ENCODE data around the genes ZFPM1, CYBA and MVD.

DNA sequence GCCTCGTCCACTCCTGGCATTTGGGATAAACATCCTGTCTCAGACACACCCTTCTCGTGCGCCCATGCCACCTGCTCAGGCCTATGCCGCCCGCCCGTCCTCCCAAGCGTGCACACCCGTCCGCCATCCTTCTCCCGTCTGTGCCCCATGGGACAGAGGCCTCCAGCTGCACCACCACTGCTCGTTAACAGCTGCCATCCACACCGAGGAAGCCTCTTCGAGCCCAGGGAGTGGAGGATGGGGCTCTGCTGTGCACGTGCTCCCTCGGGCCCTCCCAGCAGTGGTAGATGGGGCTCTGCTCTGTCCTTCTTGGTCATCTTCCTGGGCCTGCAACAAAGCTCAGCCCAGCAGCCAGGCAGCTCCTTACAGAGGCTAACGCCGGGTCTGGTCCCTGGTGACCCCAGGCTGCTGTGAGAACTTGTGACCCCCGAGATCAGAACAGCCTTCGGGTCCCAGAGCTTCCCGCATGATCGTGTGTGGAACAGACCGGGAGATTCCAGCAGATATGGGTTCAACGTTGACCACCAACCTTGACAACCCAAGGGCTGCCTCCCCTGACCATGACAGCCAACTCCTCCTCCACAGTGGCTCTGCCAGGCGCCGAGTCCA is 64.0 kb downstream of the KLHDC4 start:
- PRO-cap, 2 experiments = no peak in any of the 2 experiments

- PRO-cap, 2 experiments = no peak in any of the 2 experiments
These were observed 38.3 kb downstream of the SLC7A5 start for GRCh38 chr16:87830835-87831654.

- PRO-cap, 2 experiments = no peak in any of the 2 experiments
These were observed 23.2 kb downstream of the SLC7A5 start for GRCh38 chr16:87845796-87846872.

DNA sequence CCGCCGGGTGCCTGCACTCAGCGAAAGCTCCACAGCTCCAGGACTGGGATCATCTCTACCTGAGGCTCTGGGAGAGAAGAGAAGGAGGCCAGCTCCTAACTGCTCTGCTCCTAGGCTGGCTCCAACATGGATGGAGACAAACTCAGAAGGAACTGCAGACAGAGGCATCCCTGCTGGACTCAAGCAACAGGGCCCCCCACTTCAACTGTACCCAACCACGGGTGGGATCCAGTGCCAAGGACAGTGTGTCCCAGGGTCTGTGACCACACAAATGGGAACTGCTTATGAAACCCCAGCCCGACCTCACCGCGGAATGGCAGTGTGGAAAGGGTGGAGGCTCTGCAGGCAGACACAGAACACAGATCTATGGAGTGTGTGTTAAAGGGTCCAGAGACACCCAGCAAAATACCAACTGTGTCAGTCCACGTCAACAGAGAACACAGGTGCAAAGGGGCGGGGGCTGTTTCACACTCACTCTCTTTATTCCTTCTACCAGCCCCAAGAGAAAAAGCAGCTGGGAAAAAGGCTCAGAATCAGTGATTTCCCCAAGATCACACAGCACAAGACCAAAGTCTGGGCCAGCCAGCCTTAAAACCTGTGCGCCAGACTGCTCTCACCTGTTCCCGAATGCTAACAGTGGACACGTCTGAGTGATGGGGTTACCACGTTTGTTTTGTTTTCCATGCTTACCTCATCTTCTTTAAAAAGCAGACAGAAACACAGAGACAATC is 18.6 kb downstream of the SLC7A5 start:
- PRO-cap, 2 experiments = no peak in any of the 2 experiments

- PRO-cap, 2 experiments = no peak in any of the 2 experiments
These were observed 16.4 kb downstream of the SLC7A5 start for GRCh38 chr16:87852692-87853609.

GRCh38 chr16:87857859-87858533 is 11.3 kb downstream of the SLC7A5 start:
- PRO-cap, 2 experiments = no peak in any of the 2 experiments

DNA sequence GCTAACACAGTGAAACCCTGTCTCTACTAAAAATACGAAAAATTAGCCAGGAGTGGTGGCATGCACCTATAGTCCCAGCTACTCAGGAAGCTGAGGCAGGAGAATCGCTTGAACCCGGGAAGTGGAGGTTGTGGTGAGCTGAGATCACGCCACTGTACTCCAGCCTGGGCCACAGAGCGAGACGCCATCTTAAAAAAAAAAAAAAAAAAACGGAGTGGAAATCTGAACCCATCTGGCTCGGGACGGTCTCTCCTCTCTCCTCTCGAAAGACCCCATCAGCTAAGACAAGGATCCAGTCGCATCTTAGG is 394 bp downstream of the CA5A start:
- PRO-cap, 2 experiments = no peak in any of the 2 experiments

GRCh38 chr16:88045699-88046497 is 94.7 kb downstream of the BANP start:
- PRO-cap, 2 experiments = no peak in any of the 2 experiments

GRCh38 chr16:88268054-88268479 is 114.7 kb upstream of the ZNF469 start:
- PRO-cap, 2 experiments = no peak in any of the 2 experiments

DNA sequence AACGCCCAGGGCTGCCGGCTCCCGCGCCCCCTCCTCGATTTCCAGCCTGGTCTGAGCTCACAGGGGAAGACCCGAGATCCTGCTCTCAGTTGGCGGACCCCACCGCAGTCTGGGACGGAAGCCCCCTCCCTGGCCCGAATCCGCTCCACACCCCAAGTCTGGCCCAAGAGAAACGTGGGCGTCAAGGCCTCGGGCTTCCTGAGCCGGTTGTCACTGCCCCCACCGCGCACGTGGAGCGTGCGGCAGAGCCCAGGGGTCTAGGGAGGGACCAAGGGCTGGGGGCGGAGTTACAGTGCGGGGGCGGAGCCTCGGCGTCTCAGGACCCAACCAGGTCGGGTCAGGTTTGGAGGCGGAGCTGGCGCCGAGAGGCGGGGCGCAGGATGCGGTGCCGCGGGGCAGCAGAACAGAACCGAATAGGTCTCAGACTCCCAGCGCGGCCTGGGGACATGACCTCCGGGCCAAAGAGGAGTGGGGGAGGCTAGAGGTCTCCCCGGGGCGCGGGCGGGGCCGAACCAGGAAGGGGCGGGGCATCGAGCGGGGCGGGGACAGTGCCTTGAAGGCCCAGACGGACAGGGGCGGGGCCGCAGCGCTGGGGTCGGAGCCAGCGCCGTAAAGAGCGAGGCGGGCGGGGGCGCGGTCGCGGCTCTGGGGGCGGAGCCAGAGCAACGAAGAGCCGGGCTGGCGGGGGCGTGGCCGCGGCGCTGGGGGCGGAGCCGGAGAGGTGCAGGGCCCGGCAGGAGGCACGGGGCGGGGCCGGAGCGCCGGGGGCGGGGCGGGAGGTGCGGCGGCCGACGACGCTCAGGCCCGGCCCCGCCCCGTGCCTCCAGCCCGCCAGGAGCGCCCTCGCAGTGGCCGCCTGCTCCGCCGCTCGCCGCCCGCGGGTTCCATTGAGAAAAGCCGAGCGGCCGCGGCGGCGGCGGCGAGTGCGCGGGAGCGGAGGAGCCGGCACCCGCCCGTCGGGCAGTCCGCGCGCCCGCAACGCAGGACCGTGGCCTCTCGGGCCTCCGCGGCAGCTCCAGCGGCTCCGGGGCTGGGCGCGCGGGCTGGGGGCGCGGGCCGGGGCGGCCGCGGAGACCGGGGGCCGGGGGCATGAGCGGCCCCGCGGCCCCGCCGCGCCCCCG is at the start of gene ZFPM1:
ZFPM1 (plus strand) TSS at position 826 of the 1,121 bp plus-strand sequence.
- PRO-cap, 2 experiments = peak in 2 of 2 experiments; most common plus-strand start position 826 of the sequence (in 2); most common minus-strand start position 215 of the sequence (in 2)

DNA sequence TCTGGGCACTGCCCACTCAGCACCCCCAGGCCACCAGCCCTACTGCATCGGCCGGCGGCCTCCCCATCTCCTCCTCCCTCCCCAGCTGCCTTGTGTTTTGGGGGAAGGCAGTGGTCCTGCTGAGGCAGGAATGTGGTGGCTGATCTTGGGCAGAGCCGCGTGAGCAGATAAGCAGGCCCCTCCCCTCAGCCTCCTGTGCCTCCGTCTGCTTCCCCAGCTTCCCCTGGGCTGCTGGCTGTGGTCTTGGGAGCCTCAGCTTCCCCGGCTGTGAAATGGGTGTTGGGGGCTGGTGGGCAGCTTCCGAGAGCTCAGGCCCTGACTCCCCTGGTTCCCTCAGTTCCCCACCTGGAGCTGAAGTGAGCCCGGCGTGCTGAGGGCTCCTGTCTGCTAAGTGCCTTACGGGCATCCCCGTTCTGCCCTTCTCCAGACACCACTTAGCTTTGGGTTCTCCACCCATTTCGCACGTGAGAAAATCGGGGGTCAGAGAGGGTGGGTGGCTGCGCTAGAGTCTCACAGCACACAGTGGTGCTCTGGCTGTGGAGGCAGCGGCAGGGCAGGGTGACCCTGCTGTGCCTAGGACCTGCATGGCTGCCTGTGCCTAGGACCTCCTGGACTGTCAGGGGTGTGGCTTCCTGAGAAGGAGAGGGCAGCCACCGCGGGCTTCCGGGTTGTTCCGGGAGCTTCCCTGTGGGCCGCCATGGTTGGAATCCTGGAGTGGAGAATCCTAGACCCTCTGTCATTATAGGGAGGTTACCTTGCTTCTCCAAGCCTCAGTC is 9.1 kb downstream of the ZFPM1 start:
- PRO-cap, 2 experiments = no peak in any of the 2 experiments

GRCh38 chr16:88484803-88485241 is 31.7 kb downstream of the ZFPM1 start:
- PRO-cap, 2 experiments = no peak in any of the 2 experiments

- PRO-cap, 2 experiments = no peak in any of the 2 experiments
These were observed 41.4 kb downstream of the ZFPM1 start for GRCh38 chr16:88494170-88495227.

DNA sequence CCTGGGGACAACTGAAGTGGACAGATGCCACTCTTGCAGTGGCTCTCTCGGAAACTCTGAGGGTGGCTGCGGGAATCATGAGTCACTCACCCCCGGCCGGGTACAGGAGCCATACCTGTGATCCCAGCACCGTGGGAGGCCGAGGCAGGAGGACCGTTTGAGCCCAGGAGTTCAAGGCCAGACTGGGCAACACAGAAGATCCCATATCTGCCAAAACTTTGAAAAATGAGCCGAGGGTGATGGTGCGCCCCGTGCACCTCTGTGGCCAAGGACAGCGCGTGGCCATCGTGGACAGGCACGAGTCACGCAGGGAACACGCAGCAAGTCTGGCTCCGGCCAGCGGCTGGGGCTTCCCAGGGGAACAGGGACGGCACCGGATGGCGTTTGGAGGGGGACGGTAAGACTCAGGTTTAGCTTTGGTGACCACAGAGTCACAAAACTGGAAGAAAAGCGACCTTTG is 41.3 kb upstream of the ZC3H18 start:
- PRO-cap, 2 experiments = no peak in any of the 2 experiments

DNA sequence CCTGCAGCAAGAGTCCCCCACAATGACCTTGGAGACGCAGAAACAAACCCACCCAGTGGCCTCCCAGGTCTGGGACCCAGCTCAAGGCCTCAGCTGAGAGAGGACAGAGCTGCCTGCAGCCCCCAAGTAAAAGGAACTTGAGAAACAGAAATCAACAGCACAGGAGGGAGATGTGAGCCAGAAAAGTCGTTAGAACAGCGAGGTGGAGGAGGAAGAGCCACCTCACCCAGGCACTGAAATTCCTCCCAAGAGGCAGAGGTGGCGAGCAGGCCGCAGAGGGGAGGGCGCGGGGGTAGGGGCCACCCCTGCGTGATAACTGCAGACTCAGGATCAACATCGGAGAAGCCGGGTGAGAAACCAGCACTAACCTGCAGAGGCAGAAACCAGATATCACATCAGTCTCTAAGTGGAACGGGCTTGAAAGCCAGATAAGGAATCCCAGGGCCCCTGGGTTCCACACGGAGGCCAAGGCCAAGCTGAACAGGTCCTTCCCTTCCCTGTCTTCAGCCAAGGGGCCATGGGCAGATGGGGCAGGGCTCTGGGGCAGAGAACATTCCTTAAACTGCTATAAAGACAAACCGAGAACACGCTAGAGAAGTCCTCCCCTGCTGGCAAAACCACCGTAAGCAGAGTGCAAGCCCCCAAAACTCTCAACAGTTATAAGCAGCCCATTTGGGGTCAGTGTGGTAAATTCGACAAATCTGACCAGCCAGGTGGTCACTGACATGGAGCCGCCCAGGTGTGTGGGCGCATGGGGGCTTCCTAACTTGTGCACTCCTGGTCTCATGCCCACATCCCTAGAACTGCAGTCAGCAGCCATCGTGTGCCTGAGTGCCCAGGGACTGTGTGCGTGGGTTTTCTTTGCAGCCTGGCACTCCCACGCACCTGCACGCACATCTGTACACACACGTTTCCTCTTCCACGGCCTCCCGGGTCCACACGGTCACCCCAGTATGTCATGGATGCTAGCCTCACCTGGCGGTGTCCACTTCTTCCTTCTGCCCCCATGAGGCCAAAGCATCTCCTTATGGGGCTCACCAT is 39.2 kb upstream of the ZC3H18 start:
- PRO-cap, 2 experiments = no peak in any of the 2 experiments

GRCh38 chr16:88532961-88533203 is 37.3 kb upstream of the ZC3H18 start:
- PRO-cap, 2 experiments = no peak in any of the 2 experiments

DNA sequence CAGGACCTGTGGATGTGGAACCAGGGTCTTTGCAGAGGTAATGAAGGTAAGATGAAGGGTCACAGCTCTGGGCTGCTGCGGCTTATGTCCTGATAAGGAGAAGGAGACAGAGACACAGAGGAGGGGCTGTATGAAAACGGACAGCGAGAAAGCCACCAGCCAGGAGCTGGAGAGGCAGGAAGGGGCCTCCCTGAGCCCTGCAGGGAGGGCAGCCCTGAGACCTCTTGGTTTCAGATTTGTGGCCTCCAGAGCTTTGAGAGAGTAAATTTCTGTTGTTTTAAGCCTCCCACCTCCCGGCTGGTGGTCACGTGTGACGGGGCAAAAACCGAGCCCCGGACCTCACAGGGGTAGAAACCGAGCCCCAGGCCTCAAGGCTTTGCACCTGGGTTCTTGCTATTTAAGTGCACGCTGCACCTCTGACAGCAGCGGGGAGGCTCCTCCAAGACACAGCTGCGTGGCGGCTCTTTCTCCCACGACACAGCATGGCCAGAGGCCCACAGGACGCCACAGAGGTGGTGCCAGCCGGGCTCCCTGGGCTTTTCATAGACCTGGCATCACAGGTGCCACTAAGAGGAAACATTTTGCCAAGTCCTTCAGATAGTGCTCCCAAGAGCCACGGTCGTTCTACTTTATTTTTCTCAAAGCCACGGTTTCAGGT is 17.4 kb upstream of the ZC3H18 start:
- PRO-cap, 2 experiments = no peak in any of the 2 experiments

GRCh38 chr16:88650771-88651942 is at the start of gene CYBA:
TSS of gene CYBA (minus strand) at chr16:88651053.
- PRO-cap, 2 experiments = peak in 2 of 2 experiments; most common plus-strand start chr16:88651189 (in 2); most common minus-strand start chr16:88651053 (in 2)

DNA sequence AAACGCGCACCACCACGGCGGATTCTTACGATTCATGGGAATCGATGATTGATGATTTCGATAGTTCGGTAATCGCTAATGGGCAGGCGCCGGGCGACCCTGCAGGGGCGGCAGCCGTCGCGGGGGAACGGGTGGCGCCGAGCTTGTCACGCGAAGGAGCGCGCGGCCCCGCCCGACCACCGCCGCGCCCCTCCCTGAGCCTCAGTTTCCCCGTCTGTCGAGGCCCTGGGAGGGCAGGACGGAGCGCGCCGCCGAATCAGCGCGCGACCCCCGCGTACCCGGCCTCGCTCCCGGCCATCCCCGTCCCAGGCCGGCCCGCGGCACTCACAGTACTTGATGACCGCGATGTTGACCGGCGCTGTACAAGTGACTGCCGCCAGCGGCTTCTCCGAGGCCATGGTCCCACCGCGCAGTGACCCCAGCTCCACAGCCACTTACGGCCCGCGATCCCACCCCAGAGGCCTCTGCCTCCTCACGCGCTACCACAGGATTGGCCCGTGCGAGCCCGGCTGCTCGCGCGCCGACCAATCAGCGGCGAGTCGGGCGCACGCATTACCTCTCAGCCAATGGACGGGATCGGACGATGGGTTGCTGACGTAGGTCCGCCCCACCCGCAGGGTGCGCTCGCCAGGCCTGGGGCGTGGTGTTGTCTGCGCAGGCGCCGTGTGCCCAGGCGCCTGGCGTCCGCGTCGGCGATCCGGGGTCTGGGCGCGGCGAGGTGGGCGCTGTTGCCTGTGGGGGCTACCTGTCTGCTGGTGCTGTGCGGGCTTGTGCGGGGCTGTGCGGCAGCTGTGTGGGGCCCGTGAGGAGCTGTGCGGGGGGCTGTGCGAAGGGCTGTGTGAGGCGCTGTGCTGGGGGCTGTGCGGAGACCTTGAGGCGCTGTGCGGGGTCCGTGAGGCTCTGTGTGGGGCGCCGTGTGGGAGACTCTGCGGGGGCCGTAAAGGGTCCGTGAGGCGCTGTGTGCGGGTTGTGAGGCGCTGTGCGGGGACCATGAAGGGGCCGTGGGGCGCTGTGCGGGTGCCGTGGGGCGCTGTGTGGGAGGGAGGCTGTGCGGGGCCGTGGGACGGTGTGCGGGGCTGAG is at the start of gene MVD:
MVD (minus strand) TSS at position 409 of the 1,081 bp plus-strand sequence.
- PRO-cap, 2 experiments = peak in 2 of 2 experiments; most common plus-strand start position 672 of the sequence (in 2); most common minus-strand start position 368 of the sequence (in 1)

GRCh38 chr16:88704940-88705634 is 1.1 kb downstream of the RNF166 start:
- PRO-cap, 2 experiments = no peak in any of the 2 experiments